ENCODE measurements around the genes STPG3, ENTPD8 and NSMF.

DNA sequence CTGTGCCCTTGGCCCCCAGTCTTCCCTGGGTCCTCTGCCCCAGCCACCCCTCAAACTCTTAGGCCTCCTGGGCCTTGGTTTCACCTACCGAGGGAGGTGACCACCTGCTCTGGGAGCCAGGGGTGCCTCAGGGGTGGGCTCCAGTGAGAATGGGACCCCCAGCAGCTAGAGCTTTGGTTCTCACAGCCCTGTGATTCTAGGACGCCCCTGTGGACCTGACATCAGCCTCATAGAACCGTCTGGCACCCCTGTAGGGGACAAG, 3.5 kb upstream of the TUBB4B start:
- PRO-cap, 3 experiments, result no peak in any of the 3 experiments
- RAMPAGE, long total RNA, result no peak
- RRBS, 2 experiments, result no CpG with 5 or more reads among the region's 3 CpGs

GRCh38 chr9:137241854-137242716, 998 bp downstream of the TUBB4B start:
- PRO-cap, 3 experiments, result no peak in any of the 3 experiments
- RAMPAGE, long total RNA, result no peak
- RRBS, 2 experiments, result 1 to 2% methylated on average over 23 of the region's 47 CpGs

DNA sequence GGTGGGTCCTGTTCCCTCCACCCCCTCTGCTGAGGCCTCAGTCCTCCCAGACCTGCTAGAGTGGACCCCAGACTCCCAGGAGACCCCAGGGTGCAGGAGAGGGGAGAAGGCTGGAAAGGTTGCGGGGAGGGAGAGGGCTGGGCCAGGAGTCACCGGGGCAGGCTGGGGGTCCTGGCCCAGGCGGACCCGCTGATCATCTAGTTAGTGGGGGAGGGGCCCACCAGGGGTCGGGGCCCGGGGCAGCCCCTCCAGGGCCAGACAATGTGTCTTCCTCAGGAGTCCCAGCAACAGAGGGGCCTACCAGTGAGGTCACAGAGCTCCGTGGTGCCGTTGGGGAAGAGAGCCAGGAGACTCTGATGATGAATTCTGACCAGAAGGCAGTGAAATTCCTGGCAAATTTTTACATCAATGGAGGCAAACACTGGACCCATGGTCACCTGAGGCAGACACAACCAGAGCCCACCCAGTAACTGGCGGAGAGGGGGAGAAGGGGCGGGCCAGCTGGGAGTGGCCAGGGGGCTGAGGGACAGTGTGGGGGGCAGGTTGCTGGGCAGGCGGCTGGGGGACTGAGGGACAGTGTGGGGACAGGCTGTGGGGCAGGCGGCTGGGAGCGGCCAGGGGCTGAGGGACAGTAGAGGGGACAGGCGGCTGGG, at the start of gene STPG3:
Gene STPG3, plus strand, starts transcription at position 356 of the 653 bp plus-strand sequence.
- PRO-cap, 3 experiments, result no peak in any of the 3 experiments
- RAMPAGE, long total RNA, result no peak
- RRBS, 2 experiments, result 38 to 40% methylated on average over 5 of the region's 14 CpGs

GRCh38 chr9:137266066-137266787, 11.1 kb downstream of the NELFB start:
- PRO-cap, 3 experiments, result no peak in any of the 3 experiments
- RAMPAGE, long total RNA, result no peak
- RRBS, 2 experiments, result no CpG with 5 or more reads among the region's 22 CpGs

DNA sequence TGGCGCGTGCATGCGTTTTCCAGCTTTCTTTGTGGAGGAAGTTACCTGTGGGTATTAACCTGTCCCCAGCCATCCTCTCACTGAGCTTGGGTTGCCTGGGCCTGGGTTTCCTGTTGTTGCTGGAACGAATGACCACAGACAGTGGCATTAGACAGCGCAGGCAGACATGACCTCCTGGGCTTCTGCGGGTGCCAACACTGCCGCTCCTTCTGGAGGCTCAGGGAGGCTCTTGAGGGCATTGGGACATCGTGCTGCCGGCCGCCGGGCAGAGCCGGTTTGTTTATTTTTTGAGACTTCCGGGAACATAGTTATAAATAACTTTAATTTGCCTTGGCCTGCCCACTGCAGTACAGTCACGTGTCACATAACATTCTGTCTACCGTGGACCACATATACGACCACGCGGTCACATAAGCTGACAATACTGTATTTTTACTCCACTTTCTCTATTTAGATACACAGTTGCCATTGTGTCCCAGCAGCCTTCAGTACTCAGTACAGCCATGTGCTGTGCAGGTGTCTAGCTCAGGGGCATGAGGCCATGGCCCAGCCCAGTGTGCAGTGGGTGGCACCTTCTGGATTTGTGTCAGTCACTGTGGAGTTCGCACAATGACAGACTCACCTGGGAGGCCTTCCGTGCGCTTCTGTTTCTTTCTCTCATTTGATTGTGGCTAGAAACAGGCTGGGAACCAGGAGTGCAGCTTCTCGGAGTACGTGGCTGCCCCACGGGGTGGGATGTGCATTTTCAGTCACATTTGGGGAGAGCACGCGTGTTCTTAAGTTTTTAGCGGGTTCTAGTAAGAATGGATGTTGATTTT, 8.2 kb upstream of the TOR4A start:
- PRO-cap, 3 experiments, result peak in 1 of 3 experiments; most common plus-strand start position 589 of the sequence (in 1); most common minus-strand start position 199 of the sequence (in 1)
- RAMPAGE, long total RNA, result no peak
- RRBS, 2 experiments, result no CpG with 5 or more reads among the region's 27 CpGs

DNA sequence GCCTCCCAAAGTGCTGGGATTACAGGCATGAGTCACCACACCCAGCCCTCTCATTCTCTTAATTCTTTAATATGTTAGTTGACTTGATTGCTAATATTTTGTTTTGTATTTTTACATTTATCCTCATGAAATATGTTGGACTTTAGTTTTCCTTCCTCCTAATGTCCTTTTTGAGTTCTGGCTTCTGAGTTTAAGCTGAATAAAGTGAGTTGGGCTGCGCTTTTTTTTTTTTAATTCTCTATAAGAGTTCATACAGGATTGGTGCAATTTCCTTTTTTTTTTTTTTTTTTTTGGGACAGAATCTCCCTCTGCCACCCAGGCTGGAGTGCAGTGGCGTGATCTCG, 59.9 kb downstream of the EXD3 start:
- PRO-cap, 3 experiments, result no peak in any of the 3 experiments
- RAMPAGE, long total RNA, result no peak
- RRBS, 2 experiments, result no CpG with 5 or more reads among the region's 3 CpGs

GRCh38 chr9:137390470-137391175, 32.3 kb downstream of the EXD3 start:
- PRO-cap, 3 experiments, result no peak in any of the 3 experiments
- RAMPAGE, long total RNA, result no peak
- RRBS, 2 experiments, result 27 to 32% methylated on average over 10 of the region's 24 CpGs

GRCh38 chr9:137441179-137442148, at the start of gene ENTPD8:
Gene ENTPD8 (minus strand): TSS chr9:137441357.
- PRO-cap, 3 experiments, result no peak in any of the 3 experiments
- RAMPAGE, long total RNA, result no peak
- RRBS, 2 experiments, result 3% methylated on average over 26 of the region's 67 CpGs

- PRO-cap, 3 experiments, result peak in 3 of 3 experiments; most common plus-strand start chr9:137458883 (in 1); most common minus-strand start chr9:137459330 (in 2)
- RAMPAGE, long total RNA, result no peak
- RRBS, 2 experiments, result 6 to 9% methylated on average over 55 to 64 of the region's 148 CpGs
Observed at GRCh38 chr9:137458358-137459710, at the start of gene NSMF. Gene NSMF (minus strand): TSS chr9:137459334.

- PRO-cap, 3 experiments, result no peak in any of the 3 experiments
- RAMPAGE, long total RNA, result no peak
- RRBS, 2 experiments, result no CpG with 5 or more reads among the region's 19 CpGs
Observed at GRCh38 chr9:137479561-137480212, 20.6 kb upstream of the NSMF start.

DNA sequence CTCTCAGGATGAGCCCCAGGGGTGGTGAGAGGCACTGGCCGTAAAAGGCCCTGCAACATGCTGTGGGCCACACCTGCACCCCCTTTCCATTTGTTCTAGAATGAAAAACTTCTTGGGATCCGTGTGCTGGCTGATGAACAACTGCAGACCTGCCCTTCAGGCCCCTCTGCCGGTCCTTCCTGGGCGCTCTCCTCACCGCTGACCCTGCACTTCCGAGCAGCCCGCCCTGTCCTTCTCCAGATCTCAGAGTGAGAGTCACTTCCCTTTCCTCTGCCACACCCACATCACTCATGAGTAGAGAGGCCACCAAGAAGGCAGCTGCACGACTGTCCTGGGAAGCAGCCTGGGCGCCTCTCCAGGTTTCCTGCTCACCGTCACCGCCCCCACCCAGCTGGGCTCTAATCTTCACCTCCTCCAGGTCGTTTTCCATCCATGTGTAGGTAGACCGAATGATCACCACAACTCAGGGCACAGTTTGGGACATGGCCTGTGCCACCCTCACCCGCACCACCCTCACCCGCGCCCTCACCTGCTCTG, 35.0 kb upstream of the NSMF start:
- PRO-cap, 3 experiments, result no peak in any of the 3 experiments
- RAMPAGE, long total RNA, result no peak
- RRBS, 2 experiments, result no CpG with 5 or more reads among the region's 16 CpGs

DNA sequence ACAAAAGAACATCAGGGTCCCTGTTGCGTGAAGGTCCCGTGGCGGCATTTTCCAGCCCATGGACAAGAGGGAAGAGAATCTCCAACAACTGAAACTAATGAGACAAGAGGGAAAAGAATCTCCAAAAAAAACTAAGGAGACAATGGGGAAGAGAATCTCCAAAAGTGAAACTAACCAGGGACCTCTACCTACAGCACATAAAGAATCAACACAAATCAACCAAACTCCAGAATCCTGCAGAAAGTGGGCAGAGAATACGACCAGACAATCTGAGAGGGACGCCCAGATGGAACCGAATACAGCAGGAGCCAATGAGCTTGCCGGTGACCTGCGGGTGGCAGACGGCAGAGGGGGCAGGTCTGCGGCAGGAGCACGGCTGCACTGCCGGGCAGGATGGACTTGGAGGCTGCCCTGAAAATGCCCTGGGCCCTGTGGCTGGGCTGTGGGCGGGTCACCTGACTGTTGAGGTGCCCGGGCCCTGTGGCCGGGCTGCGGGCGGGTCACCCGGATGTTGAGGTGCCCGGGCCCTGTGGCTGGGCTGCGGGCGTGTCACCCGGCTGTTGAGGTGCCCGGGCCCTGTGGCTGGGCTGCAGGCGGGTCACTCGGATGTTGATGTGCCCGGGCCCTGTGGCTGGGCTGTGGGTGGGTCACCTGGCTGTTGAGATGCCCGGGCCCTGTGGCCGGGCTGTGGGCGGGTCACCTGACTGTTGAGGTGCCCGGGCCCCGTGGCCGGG, 36.4 kb downstream of the PNPLA7 start:
- PRO-cap, 3 experiments, result no peak in any of the 3 experiments
- RAMPAGE, long total RNA, result no peak
- RRBS, 2 experiments, result 69 to 71% methylated on average over 6 of the region's 32 CpGs

GRCh38 chr9:137555990-137556684, 4.5 kb downstream of the MRPL41 start:
- PRO-cap, 3 experiments, result no peak in any of the 3 experiments
- RAMPAGE, long total RNA, result no peak
- RRBS, 2 experiments, result 80 to 100% methylated on average over 1 of the region's 20 CpGs

DNA sequence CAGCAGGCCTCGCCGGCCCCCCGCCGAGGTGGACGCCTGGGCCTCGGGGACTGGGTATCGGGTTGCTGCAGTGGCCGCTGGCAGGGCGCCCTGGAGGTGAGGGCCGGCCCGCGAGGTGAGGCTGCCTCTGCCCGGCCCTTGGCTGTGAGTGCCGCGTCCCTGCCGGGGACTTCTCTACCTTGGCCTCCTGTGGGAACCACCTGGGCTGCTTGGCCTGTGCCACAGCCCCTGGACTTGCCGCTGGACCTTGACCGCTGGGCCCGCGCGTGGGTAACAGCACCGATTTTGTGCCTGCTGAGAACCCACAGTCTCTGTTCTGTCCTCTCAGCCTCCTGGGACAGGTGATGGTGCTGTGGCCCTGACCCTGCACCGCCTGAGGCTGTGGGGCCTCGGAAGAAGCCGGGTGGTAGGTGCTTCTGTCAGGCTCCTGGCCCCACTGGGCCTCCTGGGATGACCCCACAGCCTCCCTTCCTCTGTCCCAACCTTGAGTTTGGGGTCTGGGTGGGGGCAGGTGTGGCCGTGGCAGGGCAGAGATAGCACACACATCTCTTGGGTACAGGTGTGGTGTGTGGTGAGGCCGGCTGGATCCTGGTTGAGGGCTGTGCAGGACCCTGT, 896 bp downstream of the ARRDC1 start:
- PRO-cap, 3 experiments, result no peak in any of the 3 experiments
- RAMPAGE, long total RNA, result no peak
- RRBS, 2 experiments, result 2% methylated on average over 9 of the region's 27 CpGs

DNA sequence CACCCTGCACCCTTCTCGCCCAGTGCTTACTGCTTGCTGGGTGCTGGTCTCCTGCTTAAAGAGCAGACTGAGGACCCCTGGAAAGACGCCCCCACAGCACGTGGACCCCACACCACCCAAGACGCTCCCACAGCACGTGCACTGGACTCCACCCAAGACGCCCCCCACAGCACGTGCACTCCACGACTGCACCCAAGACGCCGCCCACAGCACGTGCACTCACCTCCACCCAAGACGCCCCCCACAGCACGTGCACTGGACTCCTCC, 50.4 kb downstream of the EHMT1 start:
- PRO-cap, 3 experiments, result no peak in any of the 3 experiments
- RAMPAGE, long total RNA, result no peak
- RRBS, 2 experiments, result no CpG with 5 or more reads among the region's 13 CpGs

GRCh38 chr9:137672782-137673828, 54.3 kb downstream of the EHMT1 start:
- PRO-cap, 3 experiments, result no peak in any of the 3 experiments
- RAMPAGE, long total RNA, result no peak
- RRBS, 2 experiments, result no CpG with 5 or more reads among the region's 14 CpGs

GRCh38 chr9:137679320-137679634, 60.5 kb downstream of the EHMT1 start:
- PRO-cap, 3 experiments, result no peak in any of the 3 experiments
- RAMPAGE, long total RNA, result no peak
- RRBS, 2 experiments, result no CpG with 5 or more reads among the region's 6 CpGs

GRCh38 chr9:138023484-138024060, 146.0 kb downstream of the CACNA1B start:
- PRO-cap, 3 experiments, result no peak in any of the 3 experiments
- RAMPAGE, long total RNA, result no peak
- RRBS, 2 experiments, result 3 to 4% methylated on average over 44 of the region's 66 CpGs